Skeletal muscle satellite cell (primary cell): ENCODE data around the genes MEIOC and SPATA32.

- CAGE, long polyA plus RNA: no peak
Observed at GRCh38 chr17:44369568-44369977, 5.9 kb upstream of the FAM171A2 start.

DNA sequence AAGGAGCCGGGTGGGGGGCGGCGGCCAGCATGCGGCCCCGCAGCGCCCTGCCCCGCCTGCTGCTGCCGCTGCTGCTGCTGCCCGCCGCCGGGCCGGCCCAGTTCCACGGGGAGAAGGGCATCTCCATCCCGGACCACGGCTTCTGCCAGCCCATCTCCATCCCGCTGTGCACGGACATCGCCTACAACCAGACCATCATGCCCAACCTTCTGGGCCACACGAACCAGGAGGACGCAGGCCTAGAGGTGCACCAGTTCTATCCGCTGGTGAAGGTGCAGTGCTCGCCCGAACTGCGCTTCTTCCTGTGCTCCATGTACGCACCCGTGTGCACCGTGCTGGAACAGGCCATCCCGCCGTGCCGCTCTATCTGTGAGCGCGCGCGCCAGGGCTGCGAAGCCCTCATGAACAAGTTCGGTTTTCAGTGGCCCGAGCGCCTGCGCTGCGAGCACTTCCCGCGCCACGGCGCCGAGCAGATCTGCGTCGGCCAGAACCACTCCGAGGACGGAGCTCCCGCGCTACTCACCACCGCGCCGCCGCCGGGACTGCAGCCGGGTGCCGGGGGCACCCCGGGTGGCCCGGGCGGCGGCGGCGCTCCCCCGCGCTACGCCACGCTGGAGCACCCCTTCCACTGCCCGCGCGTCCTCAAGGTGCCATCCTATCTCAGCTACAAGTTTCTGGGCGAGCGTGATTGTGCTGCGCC lies 526 bp downstream of the FZD2 start:
- CAGE, long polyA plus RNA: no peak

DNA sequence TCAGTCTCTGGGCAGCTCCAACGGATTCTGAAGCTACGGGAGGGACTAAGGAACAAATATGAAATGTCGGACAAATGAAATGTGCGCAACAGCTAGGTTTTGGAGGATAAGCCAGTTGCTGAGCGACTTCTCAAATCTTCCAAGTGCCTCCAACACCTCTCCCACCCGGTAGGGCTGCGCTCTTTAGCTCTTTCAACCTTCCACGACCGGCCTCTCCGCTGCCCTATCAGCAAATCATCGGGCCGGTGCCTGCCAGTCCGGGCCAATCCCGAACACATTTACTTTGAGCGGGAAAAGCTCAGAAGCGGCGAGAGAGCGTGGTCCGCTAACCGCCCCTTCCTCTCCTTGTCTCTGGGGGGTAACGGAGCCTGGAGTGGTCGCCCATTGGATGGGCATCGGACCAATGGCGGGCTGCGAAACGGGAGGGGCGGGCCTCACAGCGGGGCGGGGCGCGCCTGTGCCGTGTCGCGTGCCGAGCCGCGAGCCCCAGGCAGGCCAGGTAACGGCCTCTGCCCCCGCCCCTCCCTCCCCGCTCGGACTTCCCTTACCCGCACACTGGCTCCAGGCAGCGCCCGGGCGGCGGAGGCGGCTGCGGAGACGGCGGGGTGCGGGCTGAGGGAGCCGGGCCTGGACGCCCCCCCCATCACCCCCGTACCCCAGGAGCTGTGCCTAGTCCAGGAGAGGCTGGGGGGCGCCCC lies at the start of gene MEIOC:
Gene MEIOC (plus strand): TSS at position 553 of the 698 bp plus-strand sequence.
- CAGE, long polyA plus RNA: no peak

DNA sequence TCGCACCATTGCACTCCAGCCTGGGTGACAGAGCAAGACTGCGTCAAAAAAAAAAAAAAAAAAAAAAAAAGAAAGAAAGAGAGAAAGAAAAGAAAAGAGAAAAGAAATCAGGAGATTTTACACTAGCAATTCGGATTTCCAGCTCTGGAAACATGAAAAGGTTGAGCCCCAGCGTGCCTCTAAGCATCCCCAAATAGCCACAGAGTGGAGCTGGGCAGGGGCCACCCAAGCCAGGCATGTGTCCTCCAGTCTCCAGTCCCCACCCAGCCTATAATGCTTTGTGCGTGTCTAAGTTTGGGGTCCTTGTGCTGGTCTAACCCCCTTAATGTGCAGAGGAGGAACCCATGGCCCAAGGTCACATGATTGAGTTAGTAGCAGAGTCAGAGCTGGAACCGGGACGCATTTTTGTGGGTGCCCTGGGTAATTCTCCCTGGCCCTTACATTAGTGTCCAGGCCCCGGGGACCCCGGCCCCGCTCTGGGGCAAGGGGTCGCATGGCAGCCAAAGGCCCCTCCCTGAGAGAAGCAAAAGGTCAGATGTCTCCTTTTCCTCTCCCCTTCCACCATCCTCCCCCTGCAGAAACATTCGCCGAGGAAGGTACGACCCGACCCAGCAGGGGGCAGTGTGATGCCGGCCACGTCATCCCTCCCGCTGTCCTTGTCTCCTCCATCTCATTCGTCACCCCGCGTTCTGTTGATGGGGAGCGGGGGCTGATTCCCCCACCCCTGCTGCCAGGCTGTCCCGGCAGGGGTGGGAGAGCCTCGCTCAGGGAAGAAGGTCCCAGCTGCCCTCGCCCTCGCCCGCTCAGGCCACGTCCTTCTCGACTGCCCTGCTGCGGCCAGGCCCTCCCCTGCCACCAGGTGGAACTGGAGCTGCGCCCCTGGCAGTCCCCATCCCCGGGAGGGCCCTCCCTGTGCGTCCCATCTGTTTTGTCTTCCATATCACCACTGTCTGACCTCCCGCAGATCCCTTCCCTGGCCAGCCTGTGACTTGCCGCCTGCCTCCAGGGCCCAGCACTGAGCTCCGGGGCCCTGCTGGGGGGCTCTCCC lies 20.2 kb downstream of the ADAM11 start:
- CAGE, long polyA plus RNA: no peak

DNA sequence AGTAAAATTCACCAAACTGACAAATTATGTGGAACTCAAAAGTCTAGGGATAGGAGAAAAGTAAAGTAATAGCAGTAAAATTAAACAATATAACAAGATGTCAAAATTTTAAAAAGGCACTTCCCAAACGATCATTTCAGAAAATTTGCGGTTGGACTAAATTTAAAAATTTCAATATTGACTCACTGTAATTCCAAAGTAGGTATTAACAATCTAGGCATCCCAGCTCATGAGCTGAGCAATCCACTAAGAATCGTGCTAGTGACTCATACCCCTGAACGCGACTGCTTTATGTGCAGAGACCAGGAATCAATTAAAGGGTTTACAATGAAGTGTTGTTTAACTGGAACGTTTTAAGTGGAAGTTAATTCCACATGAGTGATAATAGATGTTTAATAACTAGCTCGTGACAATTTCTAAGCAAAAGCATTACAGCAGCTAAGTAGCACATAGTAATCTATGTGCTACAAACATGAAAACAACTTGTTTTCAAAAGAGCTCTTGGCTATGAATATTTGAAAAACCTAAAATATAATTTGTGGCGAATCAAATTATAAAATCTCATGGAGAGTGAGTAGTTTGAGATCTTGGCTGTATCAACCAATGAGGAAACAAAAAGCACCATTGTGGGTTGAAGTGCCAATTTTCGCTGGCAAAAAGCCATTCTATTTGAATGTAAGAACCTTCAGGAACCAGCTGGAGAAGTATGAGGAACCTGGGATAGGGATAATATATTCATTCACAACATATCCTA lies 9.4 kb downstream of the GJC1 start:
- CAGE, long polyA plus RNA: no peak

- CAGE, long polyA plus RNA: no peak
Observed at GRCh38 chr17:44848048-44848852, 567 bp downstream of the HIGD1B start.

- CAGE, long polyA plus RNA: no peak
Observed at GRCh38 chr17:44848853-44849275, 1.2 kb downstream of the HIGD1B start.

- CAGE, long polyA plus RNA: no peak
Observed at GRCh38 chr17:44905366-44906010, 6.0 kb downstream of the CCDC103 start.

- CAGE, long polyA plus RNA: no peak
Observed at GRCh38 chr17:44987237-44988130, 19.4 kb upstream of the C1QL1 start.

DNA sequence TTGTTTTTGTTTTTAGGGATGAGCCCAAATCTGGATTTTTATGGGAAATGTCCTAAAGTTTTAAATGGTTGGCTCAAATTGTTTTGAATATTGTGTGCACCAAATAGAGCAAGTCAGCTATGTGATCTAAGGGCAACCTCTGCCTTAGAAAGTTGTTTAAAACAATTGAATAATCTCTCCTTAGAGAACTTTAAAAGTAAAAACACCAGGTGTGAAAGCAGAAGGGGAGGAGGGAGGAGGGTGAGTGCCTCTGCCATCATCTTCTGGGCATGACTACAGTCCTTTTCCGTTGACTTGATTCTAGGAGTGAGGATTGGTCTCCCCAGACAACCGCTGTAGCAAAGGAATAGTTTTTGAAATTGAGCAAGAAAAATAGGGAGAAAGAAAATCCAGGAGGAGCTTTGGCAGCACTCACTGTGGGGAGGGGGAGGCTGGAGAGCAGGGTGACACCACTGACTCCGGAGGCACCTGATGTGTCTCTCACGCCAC lies 33.4 kb downstream of the PLCD3 start:
- CAGE, long polyA plus RNA: no peak

GRCh38 chr17:45106257-45106456 lies 26.2 kb downstream of the PLCD3 start:
- CAGE, long polyA plus RNA: no peak

DNA sequence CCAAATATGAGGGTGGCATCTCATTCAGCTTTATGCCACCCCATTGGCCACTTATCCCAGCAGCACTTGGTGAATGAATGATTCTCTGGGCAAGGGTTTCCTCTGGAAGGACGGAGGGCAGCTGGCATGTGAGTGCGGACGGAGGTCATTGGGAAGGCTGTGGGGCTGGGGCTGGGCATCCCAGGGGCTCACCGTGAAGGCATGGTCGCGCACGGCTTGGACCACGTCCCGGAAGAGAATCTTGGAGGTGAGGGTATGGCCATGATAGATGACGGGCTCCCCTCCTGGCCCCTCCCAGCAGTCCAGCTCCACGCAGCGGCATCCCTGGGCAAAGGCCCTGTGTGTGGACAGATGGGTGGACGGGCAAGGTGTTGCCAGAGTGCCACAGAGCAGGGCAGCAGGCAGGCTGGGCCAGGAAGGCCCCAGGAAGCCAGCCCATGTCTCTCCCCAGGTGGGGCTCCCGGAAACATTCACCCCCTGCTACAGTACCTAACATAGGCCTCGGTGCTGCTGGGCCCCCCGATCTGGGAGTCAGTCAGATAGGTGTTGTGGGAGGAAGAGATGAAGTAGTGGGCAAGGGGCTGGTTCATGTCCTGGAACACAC lies 14.4 kb downstream of the PLCD3 start:
- CAGE, long polyA plus RNA: no peak

- CAGE, long polyA plus RNA: no peak
Observed at GRCh38 chr17:45149131-45149565, 873 bp downstream of the HEXIM1 start.

DNA sequence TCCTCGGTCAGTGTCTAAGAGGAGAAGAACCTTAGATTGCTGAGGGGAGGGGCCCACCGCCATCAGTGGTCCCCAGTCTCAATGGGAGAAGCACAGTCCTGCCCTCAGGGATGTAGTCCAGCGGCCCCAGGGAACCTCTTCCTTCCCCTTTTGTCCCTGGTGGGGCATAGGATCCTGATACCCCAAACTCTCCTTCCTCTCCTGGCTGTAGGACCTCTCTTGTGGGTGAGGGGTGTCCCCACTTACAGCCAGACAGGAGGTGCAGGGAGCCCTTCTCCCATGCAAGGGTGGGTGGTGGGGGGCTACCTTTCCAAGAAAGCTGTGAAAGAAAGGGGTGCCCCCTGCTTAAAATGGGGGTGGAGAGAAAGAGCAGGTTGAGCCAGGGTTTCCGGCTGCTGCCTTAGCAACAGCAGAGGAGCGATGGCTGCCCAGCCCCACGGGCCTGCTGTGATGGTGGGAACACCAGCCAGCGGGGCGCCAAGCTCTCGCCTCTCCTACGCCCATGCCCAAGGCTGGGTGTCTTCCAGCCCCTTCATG lies 2.8 kb downstream of the FMNL1 start:
- CAGE, long polyA plus RNA: no peak

- CAGE, long polyA plus RNA: start-site peak on the plus strand at chr17:45229121-45229256, 10 and 9 reads in 2 replicates
Observed at GRCh38 chr17:45228716-45229682, 7.3 kb downstream of the FMNL1 start.

GRCh38 chr17:45240924-45241357 lies 19.3 kb downstream of the FMNL1 start:
- CAGE, long polyA plus RNA: no peak

DNA sequence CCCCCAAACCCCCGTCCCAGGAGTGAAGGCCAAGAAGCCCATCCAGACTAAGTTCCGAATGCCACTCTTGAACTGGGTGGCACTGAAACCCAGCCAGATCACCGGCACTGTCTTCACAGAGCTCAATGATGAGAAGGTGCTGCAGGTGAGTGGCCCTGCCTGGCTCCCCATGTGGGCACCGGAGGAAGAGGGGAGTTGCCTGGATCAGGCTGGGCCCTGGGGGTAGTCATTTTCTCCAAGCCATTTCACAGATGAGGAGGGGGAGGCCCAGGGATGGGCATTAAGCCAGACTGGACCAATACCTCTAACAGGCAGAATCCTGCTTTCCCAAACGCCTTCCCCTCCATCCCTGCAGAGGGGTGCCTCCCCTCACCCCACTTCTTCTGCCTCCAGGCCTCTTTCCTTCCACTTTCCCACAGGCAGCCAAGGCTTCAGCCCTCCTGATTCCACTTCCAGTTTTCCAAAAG lies 19.5 kb downstream of the SPATA32 start:
- CAGE, long polyA plus RNA: no peak

- CAGE, long polyA plus RNA: no peak
Observed at GRCh38 chr17:45261543-45262742, at the start of gene SPATA32. Gene SPATA32, minus strand, starts transcription at chr17:45262094.

DNA sequence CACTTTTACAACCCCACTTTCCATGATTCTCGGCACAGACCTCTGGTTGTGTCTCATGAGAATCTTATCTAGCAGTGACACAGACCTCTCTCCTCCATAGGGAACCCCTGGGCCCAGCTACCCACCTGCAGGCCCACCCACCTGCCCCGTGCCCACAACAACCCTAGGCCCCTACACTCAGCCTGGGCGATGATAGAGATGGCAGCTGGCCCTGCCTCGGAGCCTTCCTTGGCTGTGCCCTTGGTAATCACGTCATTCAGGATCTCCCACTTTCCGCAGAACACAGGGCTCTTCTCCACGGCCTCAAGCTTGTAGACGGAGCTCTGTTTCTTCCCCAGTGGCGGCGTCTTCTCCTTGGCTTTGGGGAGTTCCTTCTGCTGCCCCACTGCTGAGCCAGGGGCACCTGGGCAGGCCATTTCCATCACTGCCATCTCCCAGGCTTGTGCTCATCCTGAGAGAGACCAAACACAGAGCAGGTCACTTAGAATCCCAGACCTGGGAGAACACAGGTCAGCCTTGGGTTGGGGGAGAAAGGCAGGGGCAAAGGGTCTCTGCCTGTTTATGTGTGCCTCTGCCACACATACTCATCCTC lies 26.4 kb downstream of the MAP3K14 start:
- CAGE, long polyA plus RNA: no peak

DNA sequence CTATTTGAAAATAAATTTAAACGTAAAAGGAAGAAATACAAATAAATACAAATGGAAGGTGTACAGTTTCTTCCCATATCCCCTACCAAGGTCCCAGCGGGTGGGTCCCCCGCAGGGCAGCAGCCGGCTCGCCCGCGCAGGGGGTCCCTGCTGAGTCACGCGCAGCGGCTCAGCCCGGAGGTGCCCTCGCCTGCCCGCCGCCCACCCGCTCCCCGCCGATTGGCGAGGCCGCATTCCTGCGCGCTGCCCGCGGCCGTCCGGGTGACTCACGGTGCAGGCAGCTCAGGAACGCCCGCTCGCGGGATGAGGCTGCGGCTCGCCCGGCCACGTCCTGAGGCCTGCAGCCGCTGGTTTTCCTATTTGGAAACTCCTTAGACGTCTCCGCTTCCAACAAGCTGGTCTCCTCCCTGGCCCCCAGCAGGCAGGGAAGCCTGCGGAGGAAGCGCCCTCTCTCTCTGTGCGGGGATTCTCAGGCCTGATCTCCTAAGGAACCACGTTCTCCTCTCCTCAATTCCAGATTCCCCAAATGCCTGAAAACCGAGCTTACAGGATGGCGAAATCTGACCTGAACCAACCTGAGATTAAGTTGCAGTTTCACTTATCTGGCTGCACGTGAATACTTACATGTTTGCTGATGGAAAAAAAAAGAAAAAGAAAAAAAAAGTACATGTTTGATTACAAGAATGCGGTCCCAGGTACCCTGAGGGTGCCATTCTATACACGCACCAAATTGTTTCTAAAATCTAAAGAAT lies 54.9 kb upstream of the MAP3K14 start:
- CAGE, long polyA plus RNA: no peak